SUDHL5 (cell line): Measurements from ENCODE around the genes ANTXR2, SCD5 and WDFY3.

DNA sequence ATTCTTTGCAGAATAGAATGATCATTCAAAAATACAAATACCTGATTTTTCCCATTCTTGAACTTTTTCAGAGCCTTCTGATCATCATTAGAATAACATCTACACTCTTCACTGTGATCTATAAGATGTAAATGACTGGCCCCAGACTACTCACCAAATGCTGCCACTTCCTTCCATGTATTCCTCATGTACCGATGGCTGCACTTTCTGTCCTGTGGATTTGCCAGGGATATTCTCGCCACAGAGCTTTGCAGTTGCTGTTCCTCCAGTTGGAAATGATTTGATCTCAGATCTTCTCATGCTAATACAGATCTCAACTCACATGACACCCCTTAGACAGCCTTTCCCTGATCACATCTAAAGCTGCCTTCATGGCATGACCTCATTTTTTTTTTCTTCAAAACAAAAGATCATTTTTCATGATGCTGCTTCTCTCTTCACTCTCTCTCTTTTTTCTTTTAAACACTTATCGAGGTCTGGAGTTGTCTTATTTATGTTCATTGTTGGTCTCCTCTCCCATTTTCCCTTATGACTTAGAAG is 328.9 kb downstream of the ANTXR2 start:
- PRO-cap, result no peak

- PRO-cap, result no peak
Measured at GRCh38 chr4:80069436-80070250, 3.4 kb downstream of the ANTXR2 start.

- PRO-cap, result no peak
Measured at GRCh38 chr4:80072926-80074073, at the start of gene ANTXR2. ANTXR2 (minus strand) TSS chr4:80073229.

GRCh38 chr4:80471694-80472224 is 136.2 kb downstream of the CFAP299 start:
- PRO-cap, result bidirectional peak, plus-strand start at chr4:80471924, minus-strand start at chr4:80471918

DNA sequence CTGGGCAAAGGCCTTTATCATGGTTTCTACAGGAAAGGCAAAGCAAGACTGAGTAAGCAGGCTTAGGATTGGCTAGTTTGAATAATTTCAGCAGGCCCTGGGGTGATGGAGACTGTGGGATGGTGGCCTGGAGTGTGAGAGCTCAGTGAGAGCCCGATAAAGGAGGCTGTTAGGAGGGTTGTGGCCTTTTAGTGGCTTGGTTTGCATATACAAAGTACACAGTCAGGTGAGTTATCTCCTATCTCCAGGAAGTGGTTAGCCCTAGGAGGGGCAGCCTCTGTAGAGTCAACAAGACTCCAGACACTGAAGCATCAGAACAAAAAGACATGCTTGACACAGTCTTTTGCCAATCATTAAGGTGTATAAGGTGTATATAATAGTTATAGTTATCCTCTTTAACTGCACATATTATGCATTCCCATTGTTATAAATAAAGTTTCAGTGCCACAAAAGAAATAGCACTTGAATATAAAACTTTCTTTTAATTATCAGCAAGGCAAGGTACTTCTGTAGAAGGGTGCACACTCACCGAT is 157.3 kb downstream of the CFAP299 start:
- PRO-cap, result no peak

GRCh38 chr4:81021270-81021744 is 9.2 kb upstream of the BMP3 start:
- PRO-cap, result no peak

DNA sequence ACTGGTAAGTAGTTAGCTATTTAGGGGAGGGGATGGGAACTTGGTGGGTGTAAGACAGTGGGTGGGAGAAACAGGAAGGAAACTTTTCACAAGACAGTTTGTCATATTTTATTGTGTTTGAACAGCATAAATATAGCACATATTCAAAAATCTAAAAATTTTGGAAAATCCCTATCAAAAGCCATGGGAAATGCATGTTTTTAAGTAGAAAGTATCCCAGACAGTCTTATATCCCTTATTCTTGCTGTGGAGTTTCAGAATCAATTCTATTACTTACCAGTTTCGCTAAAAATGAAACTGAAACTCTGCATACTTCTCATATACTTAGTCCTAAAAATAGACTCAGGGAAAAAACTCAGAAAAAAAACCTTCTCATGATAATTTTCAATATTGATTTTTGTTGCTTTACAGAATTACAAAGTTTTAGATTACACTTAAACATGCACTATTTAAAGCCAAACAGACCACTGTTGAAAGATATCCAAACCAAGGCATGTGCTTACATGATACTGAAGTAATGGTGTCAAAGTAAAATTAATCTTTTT is 22.4 kb upstream of the RASGEF1B start:
- PRO-cap, result no peak

- PRO-cap, result unidirectional peak, minus-strand start at chr4:81502748
Measured at GRCh38 chr4:81502602-81502934, 30.9 kb upstream of the RASGEF1B start.

GRCh38 chr4:81566068-81566918 is 94.6 kb upstream of the RASGEF1B start:
- PRO-cap, result no peak

GRCh38 chr4:81606603-81607372 is 135.1 kb upstream of the RASGEF1B start:
- PRO-cap, result unidirectional peak, plus-strand start at chr4:81606868; unidirectional peak, minus-strand start at chr4:81607221

DNA sequence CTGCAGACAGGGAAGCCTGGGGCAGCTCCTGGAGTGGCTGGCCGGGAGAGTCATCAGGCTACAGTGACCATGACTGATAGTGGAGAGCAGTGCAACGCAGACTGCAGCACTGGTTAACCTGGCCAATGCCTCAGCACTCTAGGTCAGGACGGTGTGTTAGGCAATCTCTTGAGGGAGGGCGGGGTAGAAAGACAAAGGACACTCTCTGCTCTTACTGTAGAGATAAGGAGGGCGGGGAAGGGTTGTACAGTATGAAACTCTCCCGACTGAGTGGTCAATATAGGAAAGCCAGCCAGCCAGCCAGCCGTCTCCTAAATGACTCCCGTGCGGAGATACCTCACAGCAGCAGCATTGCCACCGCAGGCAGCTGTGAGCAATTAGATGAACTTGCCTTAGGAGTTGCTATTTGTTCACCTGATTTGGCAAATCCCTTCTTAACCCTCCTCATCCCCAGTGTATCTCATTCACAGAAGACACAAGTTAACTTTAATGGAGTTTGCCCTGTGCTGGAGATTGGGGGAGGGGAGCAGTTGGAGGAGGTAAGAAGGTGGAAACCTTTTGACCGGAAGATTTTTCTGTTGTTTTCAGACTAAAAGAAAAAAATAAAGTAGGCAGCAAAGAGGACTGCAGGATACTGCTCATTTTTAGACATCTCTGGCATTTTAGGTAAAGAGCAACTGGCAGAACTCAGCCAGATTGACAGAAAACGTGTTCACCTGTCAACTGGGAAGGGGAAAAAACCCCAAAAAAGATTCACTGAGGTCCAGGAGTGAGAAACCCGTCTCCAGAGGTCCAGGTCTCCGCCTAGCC is 330.5 kb downstream of the HNRNPD start:
- PRO-cap, result no peak

DNA sequence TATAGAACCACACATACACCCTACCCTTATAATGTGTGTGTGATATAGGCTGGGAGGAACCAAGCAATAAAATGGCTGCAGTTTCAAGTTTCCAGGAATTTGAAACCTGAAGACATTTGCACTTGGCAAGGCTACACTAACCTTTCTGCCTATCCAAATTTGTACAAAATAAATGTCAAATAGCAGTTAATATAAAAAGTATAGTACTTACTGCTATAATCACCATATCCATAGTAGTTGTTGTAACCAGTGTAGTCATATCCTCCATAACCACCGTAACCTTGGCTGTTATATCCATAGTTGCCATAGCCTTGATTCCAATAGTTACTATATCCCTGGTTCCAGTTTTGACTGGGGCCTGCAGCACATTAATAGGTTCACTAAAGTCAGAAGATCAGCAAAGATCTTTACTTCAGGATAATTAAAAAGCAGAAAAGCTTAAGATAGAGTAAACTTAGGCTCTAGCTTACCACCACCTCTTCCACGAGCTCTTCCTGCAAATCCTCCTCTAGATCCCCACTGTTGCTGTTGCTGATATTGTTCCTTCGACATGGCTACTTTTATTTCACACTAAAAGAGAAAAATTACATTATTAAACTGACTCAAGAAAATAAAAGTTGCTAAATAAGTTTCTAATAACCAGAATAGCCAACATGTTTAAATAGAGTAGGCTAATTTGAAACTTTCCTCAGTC is 17.3 kb downstream of the HNRNPD start:
- PRO-cap, result no peak

DNA sequence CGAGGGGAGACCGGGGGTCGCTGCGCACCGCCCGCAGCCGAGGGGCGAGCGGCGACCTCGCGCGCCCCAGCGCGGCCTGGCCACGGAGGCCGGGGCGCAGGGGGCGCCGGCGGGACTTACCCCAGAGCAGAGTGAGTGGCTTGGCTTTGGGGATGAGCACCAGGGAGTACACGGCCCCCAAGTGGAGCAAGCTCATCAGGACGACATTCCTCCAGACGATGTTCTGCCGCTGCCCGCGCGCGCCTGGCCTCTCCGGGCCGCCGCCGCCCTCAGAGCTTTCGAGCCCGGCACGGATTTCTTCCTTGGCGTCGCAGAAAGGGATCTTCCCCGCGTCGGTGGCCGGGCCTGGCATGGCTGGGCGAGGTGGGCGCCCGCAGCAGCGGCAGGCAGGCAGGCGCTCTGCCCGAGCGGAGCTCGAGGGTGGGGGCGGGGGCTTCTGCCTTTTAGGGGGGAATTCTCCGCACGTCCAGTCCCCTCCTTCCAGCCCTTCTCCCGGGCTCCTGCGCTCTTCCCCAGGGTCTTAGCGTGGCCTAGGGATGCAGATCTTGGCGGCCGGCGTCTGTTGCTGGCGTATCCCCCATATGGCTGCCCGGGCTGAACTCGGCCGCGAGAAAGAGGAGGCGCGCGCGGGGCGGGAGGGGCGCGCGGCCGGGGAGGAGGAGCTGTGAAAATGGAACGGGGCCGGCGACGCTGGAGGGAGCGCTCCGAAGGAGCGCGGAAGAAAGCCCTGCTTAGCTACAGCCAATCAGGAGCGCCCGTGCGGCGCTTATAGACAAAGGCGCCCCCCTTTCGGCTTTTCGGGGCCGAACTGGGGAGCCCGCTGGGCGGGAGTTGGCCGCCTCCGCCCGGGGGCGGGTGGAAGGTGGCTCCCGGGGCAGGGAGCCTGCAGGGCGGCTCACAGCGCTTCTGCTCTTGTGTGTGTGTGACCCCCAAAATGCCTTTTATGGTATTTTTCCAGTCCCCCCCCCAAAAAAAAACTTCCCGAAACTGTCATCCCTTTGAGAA is at the start of gene SCD5:
TSS of gene SCD5 (minus strand) at position 611 of the 1,005 bp plus-strand sequence.
- PRO-cap, result bidirectional peak, plus-strand start at position 795 of the sequence, minus-strand start at position 602 of the sequence

- PRO-cap, result bidirectional peak, plus-strand start at chr4:82900169, minus-strand start at chr4:82899920
Measured at GRCh38 chr4:82899838-82900021, 805 bp upstream of the THAP9 start.

GRCh38 chr4:83011054-83011294 is 351 bp upstream of the LIN54 start:
- PRO-cap, result no peak

DNA sequence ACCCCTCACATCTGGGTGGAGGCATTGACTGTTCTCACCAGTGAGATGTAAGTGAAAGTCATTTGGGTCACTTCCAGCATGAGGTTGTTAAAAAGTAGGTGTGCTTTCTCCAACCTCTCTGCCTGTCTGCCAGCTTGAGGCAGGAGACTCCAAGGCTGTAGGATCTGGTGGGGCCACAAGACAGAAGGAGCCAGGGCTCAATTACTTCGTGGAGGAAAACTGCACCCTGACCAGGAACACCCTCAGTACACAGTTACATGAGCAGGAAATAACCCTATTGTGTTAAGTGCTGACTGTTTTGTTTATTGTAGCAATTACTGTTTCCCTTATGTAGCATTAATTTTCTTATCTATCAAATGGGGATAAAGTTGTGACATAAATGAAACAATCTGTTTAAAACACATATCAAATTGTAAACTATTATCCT is 94.4 kb downstream of the GPAT3 start:
- PRO-cap, result no peak

- PRO-cap, result no peak
Measured at GRCh38 chr4:83906382-83907071, 370.6 kb downstream of the GPAT3 start.

- PRO-cap, result no peak
Measured at GRCh38 chr4:84582198-84582807, 624 bp upstream of the CDS1 start.

DNA sequence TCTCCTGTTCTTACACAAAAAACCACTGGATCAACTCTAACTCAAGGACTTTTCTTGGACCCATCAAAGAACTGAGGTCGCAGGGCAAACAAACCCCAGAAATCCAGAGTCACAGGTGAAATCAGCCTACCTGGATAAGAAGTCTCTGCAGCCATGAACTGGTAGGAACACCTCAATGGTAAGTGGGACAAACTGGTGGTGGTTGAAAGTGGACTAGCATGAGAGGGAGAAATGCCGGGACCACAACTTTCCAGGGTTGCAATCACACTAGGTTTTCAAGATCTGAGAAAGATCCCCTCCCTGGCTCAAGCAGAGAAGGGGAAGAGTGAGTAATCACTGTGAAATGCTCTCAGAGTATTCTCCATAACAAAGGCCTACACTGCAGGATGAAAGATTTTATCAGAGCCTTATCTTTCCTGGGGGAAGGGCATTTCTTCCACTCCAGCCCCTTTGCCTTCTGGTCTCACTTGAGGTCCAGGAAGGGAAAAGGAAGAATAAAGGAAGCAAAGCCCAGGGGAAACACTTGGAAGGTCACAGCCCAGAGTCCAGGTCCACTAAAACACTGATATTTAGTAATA is 96.1 kb downstream of the WDFY3 start:
- PRO-cap, result no peak

DNA sequence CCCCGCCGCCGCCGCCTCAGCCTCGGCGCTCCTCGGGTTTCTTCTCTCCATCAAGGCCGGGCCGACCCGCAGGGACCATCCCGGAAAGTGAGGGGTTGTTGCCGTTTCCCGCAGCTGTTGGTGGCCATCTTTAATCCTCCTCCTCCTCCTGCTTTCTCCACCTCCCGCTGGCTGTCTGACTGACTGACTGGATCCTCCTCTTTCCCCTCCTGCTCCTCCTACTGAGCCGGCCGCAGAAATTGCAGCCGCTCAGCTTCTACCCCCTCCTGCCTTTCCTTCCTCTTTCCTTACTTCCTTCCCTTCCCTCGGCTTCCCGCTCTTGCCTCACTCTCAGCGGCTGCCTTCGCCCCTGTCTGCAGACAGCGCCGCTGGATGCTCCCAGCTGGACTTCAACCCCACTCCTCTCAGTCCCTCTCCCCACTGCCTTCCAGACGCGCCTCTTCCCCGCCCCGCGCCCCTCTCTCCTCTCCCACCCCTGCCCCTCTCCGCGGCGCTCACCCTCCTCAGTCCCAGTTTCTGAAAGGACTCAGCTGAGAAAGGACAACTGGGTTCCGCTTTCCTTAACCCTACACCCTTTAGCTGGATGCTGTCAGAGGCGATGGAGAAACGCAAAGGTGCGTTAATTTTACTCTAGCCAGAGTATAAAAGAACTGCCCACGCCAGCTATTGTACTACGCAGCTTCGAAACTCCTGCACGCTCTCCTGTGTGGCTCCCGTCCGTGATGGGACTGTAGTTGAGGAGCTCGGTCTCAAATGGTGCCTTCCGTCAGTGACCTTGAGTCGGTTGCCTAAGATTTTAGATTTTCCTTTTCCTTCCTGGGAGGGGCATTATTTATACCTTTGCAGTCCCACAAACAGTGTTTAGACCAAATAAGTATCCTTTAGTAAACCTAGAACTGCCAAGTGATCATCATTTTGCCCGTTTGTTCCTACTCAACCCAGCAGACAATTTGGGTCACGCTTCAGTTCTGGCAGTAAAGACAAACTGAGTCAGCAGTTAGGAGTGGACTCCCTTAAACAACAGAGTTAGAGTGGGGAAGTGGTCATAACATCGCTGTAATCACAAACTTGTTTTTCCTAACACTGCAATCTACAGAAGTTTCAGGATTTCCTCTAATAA is at the start of gene WDFY3:
TSS of gene WDFY3 (minus strand) at position 177 of the 1,120 bp plus-strand sequence.
- PRO-cap, result no peak